ENCODE data around the genes VAMP3 and PER3.

GRCh38 chr1:5949149-5949834, 42.9 kb downstream of the NPHP4 start:
- RRBS, result 80% methylated on average over 1 of the region's 15 CpGs

- RRBS, result 91% methylated on average over 4 of the region's 20 CpGs
Measured at GRCh38 chr1:6028134-6028950, 17.3 kb upstream of the KCNAB2 start.

DNA sequence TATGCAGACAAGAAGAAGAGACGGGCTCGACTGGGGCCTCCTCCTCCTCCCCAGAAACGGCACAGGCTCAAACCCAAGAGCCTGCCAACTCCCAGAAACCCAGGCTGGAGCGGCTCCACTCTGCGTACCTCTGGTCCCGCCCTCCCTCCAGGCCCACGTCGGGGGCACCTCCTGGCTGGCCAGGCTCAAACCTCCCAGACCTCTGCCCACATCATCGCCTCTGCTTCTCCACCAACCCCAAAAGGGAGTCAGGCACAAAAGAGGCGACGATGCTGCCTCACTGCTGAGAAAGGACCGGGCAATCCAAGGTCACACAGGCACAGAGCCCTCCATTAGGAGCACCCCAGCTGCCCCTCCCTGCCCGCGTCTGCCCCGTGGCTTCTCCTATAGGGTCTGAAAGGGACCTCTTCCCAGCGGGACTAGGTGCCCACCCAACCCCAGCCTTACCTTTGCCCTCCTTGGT, 25.9 kb downstream of the CHD5 start:
- RRBS, result no CpG with 5 or more reads among the region's 16 CpGs

GRCh38 chr1:6282702-6283059, 21.8 kb upstream of the GPR153 start:
- RRBS, result no CpG with 5 or more reads among the region's 7 CpGs

DNA sequence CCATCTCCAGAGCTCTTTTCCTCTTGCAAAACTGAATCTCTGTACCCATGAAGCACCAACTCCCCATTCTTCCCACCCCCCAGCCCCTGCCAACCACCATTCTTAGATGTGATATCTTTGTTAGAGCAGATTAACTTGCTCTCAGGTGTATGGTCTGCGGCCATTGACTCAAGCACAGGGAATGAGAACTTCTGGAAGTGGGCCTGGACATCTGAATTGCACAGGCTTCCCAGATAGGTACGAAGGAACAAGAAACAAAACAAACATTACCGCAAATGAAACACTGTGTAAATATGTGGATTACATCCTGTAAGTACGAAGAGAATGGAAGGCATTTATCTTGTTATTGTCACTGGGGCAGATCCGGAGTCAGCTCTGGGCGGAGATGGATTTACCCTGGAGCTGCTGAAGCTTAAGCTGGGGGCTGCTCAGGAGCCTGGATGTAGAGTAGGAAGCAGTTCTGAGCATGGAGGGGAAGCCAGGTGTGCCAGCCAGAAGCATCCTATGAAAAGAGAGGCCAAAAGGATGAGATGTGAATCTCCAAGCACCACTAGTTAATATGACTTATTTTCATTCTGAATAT, 6.8 kb downstream of the HES2 start:
- RRBS, result no CpG with 5 or more reads among the region's 6 CpGs

DNA sequence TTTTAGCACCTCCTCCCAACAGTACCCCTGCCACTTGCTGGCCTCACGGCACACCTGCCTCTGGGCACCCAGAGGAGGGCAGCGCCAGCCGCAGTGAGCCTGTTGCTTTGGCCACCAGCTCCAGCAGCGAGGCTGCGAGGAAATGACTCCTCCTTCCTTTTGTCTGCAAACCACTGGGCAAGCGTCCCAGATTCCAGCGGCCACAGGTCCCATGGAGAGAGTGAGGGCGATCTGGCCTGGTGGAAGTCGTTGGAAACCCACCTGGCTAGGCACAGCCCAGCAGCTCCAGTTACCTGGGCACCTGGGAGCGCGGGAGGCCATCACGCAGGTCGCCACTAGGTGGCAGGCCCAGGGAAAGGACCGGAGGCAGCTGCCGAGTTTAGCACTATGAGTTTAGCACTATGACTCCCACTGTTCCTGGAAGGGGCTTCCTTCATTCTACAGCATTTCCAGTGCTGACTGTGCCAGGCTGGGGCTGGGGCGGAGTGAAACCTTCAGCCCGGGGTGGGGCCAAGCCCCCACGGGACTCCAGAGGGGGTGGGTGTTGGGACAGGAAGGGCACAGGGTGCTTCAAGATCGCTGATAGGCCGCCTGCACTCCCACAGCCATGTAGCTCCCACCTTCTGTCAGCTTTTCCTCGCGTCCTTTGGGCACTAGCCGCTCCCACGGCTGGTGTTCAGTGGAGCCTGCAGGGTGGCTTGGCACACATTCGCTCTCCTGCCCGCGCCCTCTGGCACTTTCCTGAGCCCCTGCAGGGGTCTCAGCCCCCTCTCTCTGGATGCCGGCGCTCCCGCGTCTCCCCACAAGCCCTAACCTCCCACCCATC, 1.1 kb upstream of the ESPN start:
- RRBS, result no CpG with 5 or more reads among the region's 31 CpGs

DNA sequence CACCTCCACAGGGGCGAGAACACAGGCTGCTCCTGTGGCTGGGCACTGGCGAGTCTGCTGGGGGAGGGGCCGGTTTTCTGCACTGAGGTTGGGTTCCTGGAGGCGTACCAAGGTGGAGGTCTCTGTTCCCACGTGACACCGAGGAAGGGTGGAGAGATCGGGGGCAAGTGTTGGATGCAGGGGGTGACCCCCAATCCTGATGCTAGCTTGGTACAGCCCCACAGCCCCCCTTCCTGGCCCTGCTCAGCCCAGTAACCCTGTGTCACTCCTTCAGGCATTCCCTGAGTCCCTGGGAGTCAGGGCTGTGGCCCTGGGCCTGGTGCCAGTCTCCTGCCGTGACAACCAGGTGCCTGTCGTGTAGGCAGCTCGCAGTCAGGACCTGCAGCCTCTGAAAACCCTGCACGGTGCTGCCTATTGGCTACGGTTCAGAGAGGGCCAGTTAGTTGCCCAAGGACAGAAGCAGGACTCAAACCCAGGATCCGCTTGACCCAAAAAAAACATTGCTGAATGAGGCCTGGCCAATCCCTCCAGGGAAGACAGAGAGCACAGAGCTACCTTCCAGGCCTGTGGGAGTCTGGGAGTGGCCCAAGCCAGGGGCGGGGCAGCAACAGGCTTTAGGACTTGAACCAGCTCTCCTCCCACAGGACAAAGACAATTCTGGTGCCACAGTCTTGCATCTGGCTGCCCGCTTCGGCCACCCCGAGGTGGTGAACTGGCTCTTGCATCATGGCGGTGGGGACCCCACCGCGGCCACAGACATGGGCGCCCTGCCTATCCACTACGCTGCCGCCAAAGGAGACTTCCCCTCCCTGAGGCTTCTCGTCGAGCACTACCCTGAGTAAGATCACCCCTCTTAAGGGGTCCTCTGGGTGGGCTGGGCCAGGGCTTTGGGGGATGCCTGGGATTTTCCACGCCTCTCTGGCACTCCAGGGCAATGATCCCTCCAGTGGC, 3.3 kb downstream of the ESPN start:
- RRBS, result no CpG with 5 or more reads among the region's 26 CpGs

DNA sequence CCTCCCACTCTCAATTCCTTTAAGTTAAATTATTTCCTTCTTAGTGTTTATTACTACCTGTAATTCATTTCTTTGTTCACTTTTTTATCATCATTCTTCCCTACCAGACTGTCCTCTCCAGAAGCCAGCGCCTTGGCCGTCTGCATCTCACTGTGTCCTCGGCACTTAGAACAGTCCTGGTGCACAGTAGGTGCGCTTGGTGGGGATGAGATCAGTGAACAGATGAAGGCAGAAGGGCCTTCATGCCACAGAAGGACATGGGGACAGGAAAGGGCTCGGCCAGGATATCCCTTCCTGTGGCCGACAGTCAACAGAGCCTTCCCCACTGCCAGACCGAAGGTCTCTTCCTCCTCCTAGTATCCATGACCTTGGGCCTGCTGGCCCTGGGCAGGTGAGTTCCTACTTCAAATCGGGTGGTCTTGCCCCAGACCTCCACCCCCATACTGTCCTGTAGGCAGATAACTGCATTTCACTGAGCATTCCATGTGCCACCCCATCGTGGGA, 3.7 kb downstream of the PLEKHG5 start:
- RRBS, result no CpG with 5 or more reads among the region's 9 CpGs

DNA sequence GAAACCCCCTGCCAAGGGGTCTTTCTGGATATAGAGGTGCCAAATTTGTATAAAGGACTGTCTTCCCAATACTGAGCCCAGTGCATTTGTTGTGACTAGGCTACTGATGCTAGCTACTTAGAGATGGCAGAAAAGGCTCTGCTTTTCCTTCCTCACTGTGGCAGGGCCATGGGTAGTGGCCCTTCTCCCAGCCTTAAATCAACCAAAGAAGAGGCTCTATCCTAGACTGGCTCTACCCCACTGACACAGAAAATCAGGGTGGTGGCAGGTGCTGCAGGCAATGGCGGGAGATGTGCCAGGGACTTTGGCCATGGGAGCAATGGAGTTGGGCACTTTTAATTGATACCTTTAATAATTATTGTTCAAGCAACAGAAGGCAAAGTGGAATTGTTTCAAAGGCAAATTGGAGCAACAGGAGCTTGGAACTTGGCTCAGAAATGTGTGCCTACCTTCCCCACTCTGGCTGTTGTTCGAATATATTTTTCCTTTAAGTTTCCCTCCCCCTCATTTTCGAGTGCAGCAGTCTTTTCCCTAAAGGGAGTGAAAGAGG, 121.1 kb downstream of the CAMTA1 start:
- RRBS, result no CpG with 5 or more reads among the region's 3 CpGs

DNA sequence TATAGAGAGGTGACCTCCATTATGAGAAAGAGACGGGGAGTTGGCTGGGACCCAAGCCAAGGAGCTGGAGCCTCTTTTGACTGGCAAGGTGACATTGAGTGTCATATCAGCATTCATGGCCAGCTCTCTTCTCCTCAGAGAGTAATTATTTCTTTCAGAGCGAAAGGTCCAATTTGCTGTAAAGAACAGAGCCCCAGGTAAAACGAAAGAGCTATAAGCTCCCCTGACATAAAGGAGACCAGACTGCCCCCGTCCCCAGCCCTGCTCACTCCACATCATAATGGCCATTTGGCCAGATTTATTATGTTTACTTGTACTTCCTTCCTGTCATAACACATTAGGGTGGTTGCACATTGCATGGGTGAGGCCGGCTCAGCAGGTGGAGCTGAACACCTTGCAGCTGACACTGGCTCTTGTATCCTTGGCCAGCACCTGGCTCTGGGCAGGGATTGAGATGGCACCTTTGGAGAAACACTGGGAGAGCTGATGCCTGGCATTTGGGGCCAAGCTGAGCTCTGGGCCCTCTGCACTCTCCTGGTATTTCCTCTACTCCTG, 403.9 kb upstream of the VAMP3 start:
- RRBS, result no CpG with 5 or more reads among the region's 5 CpGs

DNA sequence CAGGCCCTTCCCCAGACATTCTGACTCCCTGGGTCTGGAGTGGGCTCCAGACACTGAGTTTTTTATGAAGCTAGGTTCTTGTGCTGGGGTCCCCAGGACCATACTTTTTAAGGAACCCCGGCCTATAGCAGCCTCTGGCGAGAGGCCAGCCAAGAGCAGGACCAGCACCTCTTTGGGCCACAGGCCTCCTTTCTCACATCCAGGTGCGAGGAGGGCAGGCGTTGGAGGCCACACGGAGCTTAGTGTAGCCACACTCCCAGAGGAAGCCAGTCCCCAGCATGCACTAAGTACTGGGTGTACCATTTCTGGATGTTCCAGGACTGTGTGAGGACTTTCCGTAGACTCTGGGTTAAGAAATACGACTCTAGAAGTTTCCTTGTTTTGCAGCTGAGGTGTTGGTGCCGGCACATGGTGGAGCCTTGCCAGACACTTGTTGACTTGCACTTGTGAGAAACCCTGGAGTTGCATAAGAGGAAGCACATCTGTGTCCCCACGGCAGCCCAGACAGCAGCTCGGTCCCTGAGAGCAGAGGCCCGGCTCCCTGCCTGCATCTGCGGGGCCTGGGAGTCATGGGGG, 122.2 kb upstream of the VAMP3 start:
- RRBS, result no CpG with 5 or more reads among the region's 12 CpGs

DNA sequence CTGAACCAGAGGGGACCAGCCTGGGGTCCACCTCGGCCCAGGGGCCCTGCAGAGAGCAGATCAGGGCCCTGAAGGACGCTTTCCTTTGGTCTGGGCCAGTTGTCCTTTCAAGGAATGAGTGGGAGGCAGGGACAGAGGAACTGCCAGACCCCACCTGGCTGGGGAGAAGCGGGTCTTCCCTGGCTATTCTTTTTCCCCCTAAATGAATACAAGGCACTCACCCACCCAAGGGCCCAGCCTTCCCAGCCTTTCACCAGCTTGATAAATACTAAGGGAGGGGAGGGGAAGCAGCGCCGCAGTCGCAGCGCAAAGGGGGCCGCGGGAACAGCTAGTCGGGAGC, 91.3 kb upstream of the VAMP3 start:
- RRBS, result no CpG with 5 or more reads among the region's 10 CpGs

DNA sequence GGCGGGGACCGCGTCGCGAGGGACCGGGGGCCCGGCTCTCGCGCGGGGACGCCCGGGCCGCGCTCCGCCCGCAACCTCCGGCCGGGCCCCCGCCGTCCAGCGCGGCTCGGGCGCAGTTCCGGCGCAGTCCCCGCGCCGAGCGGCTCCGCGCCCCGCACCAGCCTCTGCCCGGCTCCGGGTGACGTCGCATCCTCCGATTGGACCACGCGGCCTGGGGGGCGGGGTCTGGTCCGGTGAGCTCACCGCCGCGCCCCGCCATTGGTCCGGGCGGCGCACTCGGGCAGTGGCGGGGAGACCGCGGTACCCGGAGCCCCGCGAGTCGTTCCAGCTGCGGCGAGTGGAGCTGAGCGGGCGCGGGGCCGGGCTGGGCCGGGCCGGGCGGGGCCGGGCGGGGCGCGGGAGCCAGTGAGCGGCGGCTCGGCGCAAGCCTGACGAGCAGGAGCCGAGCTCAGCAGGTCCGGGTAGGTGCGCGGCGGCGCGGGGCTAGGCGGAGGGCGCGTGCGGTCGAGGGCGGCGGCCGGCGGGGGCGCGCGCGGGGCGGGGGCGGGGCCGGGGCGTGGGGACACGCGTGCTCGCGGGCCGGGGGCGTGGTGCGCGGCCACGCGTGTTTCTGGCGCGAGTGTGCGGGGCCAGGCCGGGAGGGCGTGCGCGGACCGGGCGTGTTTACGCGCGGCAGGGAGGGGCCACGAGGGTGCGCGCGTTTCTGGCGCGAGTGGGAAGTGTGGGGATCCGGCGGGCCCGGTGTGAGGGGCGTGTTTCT, 66.5 kb upstream of the VAMP3 start:
- RRBS, result 3% methylated on average over 92 of the region's 131 CpGs

GRCh38 chr1:7771048-7772160, at the start of gene VAMP3:
TSS of gene VAMP3 (plus strand) at chr1:7771296.
- RRBS, result 3% methylated on average over 42 of the region's 101 CpGs

DNA sequence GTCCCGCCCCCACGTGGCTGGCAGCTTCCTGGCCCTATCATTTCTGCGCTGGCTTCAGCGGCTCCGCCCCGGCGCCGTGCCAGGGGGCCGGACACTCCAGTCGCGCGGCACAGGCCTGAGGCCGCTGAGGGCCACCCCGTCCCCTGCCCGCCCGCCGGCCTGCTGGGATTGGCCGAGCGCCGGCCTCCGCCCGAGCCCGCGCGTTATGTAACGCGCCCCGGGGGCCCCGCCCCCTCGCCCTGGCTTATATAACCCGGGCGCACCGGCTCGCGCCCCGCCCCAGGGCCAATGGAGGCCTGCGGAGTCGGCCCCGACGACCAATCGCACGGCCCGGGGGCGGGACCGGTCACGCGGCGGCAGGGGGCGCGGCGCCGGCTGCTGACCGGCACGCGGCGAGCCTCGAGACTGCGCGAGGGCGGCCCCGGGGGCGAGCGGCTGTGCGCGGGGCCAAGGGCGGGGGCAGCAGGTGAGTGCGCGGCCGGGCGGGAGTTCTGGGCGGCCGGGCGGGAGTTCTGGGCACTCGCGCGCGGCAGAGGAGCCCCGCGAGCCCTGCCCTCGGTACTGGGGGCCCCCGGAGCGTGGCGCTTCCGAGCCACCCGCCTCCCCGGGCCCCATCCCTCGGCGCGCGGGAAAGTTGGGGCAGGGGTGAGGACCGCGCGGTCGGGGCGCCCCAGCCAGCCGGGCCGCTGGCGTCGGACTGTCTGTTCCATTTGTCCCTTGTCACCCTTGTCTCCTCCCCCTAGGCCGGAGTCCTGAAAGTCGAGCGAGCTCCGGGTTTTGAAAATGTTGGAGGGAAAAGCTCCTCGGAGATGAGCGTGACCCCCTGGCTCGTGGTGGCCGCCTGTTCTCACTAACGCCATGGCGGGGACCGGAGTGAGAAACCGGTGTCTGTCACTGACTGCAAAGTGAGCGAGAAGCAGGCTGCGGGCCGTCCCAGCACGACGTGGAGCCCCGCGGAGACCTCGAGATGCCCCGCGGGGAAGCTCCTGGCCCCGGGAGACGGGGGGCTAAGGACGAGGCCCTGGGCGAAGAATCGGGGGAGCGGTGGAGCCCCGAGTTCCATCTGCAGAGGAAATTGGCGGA, at the start of gene PER3:
Gene PER3, plus strand, starts transcription at position 381 of the 1,083 bp plus-strand sequence.
- RRBS, result 4% methylated on average over 86 of the region's 129 CpGs

DNA sequence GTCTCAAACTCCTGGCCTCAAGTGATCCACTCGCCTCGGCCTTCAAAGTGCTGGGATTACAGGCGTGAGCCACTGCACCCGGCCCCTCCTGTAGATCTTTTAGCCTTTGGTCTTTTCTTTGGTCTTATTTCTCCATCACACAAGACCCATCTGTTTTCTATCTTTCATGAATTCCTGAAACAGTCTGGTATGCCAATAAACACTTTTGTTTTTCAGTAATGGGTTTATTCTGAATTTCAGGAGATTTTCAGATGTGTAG, 23.2 kb downstream of the ERRFI1 start:
- RRBS, result no CpG with 5 or more reads among the region's 4 CpGs

- RRBS, result no CpG with 5 or more reads among the region's 8 CpGs
Measured at GRCh38 chr1:8011863-8013070, 13.8 kb downstream of the ERRFI1 start.

DNA sequence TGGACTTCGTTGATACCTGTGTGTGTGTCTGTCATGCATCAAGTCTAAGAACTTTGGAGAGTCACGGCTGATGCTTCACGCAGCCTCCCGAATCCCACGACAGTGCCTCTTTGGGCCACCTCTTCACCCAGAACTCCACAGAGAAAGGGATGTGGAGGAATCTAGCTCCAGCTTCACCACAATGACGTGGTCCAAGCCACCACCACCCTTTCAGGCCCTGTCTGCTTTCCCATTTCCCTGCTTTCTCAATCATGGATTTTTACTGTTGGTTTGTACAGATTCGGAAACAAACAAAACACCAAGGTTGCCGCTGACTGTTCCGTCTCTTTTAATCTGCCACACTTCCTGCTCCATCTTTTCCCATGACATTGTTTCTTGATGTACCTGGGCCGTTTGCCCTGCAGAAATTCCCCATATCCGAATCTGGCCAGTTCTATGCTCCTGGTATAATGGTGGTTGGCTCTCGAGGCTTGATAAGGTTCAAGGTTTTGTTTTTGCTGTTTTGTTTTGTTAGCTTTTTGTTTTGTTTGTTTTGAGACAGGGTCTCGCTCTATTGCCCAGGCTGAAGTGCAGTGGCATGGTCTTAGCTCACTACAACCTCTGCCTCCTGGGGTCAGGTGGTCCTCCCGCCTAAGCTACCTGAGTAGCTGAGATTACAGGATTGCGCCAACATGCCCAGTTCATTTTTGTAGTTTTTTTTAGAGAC, 108.9 kb upstream of the ERRFI1 start:
- RRBS, result no CpG with 5 or more reads among the region's 15 CpGs